Bile duct (tissue), 1 donor: ENCODE measurements around a stretch of chr15.

GRCh38 chr15:80776296-80776579, 2.9 kb upstream of the CEMIP start:
- PRO-cap: no peak

- PRO-cap: no peak
Measured at GRCh38 chr15:80857069-80857507, 77.9 kb downstream of the CEMIP start.

- PRO-cap: unidirectional peak, minus-strand start at chr15:81024646
Measured at GRCh38 chr15:81024163-81024885, 23.6 kb downstream of the TLNRD1 start.

- PRO-cap: no peak
Measured at GRCh38 chr15:81092022-81092737, 41.9 kb upstream of the CFAP161 start.

- PRO-cap: no peak
Measured at GRCh38 chr15:81176177-81176990, 20.3 kb upstream of the IL16 start.

DNA sequence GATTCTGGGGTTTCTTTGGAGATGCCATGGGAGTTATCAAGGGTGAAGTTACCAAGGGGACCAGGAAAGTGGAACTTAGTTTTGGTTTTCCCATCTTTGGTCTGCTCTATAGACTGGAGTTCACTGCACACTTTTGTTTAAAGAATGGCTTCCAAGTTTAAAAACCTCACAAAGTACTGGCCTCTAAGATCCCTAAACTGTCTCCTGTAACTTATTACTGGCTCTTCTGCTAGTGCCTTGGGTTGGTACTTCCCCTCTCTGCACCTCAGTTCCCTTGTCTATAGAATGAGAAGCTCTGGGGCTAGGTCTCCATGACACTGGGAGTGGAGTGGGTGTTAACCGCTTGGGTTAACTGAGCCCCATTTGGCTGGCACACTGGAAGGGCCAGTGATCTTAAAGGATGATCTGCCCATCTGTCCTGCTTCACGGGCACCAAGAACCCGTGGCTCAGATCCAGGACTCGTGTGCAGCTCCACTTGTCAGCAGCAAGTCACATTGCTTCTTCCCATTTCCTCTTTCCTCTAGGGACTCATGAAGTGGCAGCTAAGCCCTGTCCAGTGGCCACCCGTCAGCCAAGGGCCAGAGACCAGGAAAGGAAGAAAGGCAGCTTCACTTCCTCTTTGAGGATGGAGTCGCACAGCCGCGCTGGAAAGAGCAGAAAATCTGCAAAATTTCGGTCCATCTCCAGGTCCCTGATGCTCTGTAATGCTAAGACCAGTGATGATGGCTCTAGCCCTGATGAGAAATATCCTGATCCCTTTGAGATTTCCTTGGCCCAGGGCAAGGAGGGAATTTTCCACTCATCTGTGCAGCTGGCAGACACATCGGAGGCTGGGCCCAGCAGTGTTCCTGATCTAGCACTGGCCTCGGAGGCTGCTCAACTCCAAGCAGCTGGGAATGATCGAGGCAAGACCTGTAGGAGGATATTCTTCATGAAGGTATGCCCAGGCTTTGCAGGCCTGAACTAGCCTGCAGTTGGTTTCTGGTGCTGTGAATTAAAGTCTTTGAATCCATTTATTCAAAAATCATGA, 28.4 kb downstream of the IL16 start:
- PRO-cap: no peak

DNA sequence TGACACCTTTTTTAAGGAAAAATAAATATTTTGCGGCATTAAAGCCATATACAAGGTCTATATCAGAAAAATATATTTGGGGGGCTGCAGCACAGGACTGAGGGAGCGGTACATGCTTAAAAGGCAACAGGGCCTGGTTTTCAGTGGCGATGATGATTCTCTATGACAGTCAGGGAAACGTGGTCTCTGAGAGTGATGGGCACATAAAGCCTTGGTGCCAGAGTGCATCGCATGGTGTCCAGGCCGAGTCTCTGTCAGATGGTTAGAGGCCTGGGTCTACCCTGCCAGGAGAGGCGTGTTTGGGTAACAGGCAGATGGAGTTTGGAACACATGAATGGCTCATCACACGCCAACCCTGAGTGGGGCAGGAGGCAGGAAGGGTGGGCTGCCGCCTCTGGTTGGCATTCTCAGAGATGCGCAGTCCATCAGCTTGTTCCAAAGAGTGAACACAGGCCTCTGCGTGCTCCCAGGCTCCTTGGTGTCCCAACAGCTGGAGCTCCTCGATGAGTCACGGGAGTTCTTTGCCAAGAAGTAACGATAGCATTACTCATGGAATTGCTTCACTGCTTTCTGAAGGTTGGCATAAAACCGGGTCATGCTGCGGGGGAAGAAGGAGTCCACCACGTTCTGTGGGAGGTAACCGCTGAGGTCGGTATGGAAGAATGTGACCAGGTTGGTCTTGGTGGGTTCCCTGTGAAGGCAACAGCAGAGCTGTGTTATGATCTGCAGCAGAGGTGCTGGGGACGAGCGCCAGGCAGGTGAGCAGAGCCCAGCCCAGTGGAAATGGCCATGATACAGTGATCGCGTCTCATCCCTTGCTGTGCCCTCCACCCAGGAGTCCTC, 11.0 kb downstream of the STARD5 start:
- PRO-cap: bidirectional peak, plus-strand start at position 724 of the sequence, minus-strand start at position 437 of the sequence

DNA sequence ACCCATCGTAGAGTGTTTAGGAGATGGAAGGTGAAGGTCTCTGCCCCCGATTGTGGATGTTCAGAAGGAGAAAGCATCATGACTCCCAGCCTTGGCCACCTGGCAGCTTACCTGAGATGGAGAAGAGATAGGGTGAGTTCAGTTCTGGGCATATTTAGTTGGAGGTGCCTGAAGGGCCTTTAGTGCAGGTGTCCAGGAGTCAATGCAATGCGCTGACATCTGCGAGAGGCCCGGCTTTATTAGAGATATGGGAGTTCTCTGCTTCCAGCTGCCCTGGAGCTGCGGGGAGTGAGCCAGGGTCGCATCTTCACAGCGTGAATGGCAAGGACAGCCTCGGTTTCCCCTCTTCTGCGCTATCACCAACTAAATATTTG, 727 bp upstream of the STARD5 start:
- PRO-cap: no peak

DNA sequence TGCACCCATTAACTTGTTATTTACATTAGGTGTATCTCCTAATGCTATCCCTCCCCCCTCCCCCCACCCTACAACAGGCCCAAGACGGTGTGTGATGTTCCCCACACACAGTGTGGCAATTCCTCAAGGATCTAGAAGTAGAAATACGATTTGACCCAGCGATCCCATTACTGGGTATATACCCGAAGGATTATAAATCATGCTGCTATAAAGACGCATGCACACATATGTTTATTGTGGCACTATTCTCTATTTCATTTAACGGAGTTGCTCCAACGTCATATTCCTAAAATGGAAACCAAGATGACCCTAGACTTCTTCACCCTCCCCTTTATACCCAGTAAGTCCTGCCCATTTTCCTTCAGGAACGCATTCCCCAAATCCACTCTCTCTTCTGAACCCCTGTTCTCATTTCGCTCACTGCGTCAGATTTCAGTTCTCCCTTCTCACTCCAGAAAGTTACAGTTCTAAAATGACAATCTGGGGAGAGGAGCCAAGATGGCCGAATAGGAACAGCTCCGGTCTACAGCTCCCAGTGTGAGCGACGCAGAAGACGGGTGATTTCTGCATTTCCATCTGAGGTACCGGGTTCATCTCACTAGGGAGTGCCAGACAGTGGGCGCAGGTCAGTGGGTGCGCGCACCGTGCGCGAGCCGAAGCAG, 175.5 kb downstream of the MEX3B start:
- PRO-cap: no peak

DNA sequence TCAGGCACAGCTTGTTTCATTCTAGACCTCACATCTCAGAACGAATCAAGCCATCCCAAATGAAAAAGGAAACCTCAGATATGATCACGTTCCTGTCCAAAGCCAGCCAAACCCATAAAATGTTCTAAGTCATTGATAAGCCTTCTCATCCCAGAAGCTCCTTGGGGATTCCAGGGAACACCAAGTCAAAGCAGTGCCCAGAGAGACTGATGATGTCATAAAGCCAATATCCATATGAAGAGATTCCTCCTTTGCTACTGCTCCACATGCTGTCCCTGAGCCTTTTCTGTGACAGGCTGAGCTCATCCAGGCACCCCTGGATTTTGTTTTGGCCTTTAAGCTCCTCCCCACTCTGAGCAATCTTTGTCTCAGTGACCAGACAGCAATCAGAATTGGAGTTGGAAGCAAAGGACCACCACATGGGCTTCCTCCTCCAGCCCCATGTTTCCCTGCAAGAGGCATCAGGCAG, 25.2 kb downstream of the MEX3B start:
- PRO-cap: no peak

DNA sequence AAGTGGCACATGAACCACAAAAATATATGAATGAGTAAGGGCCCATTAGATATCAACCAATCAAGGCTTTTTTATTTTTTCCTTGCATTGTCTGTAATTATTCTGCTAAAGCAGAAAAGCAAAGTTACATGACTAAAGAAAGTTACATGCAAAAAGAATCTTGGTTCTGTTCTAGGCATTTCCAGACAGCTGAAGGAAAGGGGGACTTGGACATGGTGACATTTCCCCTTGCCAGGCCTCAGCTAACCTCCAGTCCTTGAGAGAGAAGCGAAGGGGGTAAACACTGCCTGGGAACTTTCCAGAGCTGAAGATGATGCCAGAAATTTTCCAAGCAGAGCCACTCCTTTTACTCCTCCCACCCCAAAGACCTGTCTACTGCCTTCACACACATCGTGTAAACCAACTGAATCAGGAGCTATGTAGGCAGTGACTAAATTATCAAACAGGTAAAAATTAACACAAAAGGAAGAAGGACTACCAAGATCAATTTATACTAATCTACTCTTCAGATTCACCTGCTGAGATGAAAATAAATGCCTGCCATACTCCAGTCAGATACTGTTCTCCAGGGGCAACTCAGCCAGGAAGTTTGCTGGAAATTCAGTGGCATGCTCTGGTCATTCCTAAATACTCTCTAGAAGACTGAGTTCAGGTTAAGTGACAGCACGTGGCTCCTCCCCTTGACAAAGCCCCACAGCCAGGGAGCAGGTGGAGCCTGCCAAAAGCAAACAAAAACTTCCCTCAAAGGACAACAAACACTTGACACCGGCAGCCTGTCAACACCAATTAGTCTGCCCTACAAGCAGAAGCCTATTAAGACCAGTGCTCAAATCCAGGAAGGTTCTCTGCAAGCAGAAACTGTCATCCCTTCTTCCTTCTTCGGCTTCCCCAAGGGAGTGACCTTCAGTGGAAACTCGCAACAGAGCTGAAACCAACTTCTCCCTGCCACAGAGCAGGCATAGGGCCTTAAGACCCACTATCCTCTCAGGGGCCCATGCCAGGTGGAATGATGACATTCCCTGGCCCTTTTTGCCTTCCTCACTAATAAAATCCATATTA, 5.2 kb downstream of the MEX3B start:
- PRO-cap: no peak

DNA sequence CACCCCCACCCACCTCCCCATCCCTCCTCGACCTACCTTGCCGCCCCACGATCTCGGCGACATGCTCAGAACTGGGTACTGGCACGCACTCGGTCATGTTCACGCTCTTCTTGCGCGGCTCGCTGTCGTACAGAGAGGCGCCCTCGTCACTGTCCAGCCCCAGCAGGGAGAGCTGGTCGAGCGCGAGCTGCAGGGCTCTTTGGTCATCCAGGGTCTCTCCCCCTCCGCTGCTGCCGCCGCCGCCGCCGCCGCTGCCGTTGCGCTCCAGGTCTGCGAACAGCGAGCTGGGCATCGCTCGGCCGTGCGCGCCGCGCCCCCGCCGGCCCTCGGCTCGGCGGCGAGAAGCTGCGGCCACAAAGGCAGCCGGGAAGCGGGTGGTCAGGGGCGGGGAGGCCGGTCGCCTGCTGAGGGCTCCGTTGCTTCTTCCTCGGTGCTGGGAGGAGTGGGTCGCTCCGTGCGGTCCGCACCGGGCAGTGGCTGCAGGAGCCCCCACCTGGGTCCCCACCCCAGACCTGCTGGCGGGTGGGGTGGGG, 338 bp downstream of the MEX3B start:
- PRO-cap: no peak

- PRO-cap: no peak
Measured at GRCh38 chr15:82263258-82263742, 682 bp downstream of the SAXO2 start.

DNA sequence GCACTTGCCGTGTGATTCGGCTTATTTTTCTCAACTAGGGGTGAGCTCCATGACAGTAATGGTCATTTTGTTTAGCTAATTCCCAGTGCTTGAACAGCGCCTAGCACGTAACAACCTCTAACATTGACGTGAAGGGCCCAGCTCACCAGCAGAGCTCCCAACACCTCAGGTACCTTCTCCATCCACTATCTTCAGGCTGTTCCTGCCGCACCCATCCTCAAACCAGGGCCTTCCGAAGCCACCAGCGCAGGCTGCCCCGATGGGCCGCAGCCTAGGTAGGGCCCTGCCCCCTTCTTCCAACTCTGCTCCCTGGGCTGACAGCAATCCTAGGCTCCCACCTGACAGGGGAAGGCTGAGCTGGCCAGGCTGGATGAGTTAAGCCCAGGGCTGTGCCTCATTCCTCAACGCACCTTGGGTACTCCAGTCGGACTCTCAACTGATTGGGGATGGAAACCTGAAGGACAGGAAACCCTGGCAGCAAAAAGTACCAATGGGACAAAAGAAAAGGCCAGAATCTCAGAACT, 824 bp upstream of the RPS17 start:
- PRO-cap: no peak

GRCh38 chr15:82815134-82815333, 5.6 kb downstream of the WHAMM start:
- PRO-cap: no peak

- PRO-cap: no peak
Measured at GRCh38 chr15:82935072-82935714, 17.3 kb downstream of the HOMER2 start.

GRCh38 chr15:82962514-82962872, 10.0 kb upstream of the HOMER2 start:
- PRO-cap: no peak

DNA sequence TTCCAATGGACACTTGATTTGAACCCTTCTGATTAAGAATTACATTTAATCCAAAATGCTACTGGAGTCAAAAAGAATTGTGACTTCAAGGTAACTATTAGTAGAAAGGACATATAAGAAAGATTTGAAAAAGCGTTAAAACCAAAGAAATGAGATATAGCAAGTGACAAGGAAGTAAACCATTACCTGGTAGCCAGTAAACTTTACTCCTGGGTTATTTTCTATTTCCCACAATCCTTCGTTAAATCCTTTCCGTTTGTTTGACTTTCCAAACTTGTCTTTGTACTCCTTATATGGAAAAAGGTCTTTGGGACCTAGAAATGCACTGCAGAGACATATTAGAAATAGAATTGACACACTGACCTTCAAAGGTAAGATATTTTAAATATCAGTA, 49.9 kb downstream of the HDGFL3 start:
- PRO-cap: no peak

- PRO-cap: no peak
Measured at GRCh38 chr15:83200705-83201157, 6.9 kb downstream of the HDGFL3 start.

DNA sequence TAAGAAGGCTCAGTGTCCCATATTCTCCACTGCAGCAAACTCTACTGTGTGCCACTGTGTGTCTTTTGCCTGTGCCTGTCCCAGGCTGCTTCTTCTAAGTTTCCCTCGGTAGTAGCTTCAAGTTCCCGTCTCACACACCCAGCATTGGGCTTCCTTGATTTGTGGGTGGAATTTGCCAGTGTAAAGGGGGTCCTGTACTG, 48.9 kb upstream of the ADAMTSL3 start:
- PRO-cap: no peak